SK-MEL-5 (cell line): ENCODE measurements around the genes KIF5A, LRIG3 and SLC16A7.

RAMPAGE:
- cytosol, long total RNA, result no peak
- long total RNA, result no peak
- nucleus, long total RNA, result no peak
Measured at GRCh38 chr12:57454283-57454836, 747 bp upstream of the INHBE start.

RAMPAGE:
- cytosol, long total RNA, result no peak
- long total RNA, result no peak
- nucleus, long total RNA, result no peak
Measured at GRCh38 chr12:57461386-57461954, 1.9 kb downstream of the GLI1 start.

RAMPAGE:
- cytosol, long total RNA, result no peak
- long total RNA, result no peak
- nucleus, long total RNA, result no peak
Measured at GRCh38 chr12:57475646-57476655, 3.7 kb downstream of the ARHGAP9 start.

RAMPAGE:
- cytosol, long total RNA, result no peak
- long total RNA, result no peak
- nucleus, long total RNA, result no peak
Measured at GRCh38 chr12:57521482-57521923, 1.1 kb upstream of the MBD6 start.

DNA sequence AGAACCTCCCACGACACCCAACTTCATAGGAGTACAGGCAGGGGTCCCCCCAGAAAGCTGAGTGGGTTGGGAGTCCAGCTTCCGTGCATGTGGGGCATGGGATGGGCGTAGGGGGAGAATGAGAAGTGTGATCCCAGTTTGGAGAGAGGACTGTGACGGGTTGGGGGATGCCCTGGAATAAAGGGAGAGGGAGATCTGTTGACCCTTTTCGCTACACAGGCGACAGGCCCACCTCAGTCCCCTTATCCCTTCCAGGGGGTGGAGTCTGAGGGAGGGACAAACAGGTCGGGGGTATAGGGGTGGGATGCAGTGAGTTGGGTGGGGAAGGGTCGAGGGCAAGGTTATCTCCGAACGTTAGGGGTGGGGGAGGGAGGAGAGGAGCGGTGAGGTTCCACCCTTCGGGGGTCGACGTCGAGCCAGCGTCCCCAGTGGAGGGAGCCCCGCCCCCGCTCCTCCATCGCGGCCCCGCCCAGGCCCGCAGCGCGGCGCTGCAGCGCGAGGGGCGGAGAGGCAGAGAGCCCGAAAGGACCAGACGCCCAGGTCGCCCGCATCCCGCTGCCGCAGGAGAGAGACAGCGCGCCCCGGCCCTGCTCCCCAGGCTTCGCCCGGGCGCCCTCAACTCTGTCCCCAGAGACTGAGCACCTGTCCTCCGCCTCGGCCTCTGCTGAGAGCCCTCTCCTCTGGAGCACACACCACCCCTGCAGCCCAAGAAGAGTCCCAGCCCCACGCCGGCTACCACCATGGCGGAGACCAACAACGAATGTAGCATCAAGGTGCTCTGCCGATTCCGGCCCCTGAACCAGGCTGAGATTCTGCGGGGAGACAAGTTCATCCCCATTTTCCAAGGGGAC lies at the start of gene KIF5A:
Gene KIF5A (plus strand): TSS at position 513 of the 851 bp plus-strand sequence.
RAMPAGE:
- cytosol, long total RNA, result no peak
- long total RNA, result no peak
- nucleus, long total RNA, result start-site peak on the plus strand centred at position 499 of the sequence, 39 bp wide, 27 and 10 reads in 2 replicates

GRCh38 chr12:57616739-57617314 lies 5.6 kb downstream of the ARHGEF25 start:
RAMPAGE:
- cytosol, long total RNA, result no peak
- long total RNA, result no peak
- nucleus, long total RNA, result no peak

GRCh38 chr12:57619184-57619945 lies 8.1 kb downstream of the ARHGEF25 start:
RAMPAGE:
- cytosol, long total RNA, result no peak
- long total RNA, result no peak
- nucleus, long total RNA, result no peak

DNA sequence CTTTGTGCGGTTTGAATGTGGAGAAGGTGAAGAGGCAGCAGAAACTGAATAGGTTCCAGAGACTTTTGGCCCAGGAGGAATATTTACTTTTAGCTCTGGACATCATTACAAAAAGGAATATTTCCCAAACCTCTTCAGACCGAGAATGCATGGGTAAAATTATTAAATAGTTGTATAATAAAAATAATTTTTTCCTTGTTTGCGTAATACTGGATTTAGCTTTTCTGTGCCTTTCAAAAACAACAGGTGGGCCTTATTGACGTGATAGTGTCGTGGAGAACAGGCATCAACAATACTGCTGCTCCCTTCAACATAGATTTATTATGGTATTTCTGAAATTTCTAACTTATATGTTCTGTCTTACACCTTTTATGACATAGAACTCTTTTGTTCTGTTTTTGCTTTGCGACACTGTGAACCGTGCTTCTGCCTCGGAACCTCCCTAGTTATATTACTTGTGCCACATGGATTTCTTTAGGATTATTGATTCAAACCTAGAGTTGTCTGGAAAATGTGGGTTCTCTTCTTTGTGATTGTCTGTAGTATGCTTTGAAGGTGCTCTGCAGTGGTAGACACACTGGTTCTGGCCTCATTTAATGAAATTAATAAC lies 14.1 kb downstream of the TSFM start:
RAMPAGE:
- cytosol, long total RNA, result no peak
- long total RNA, result no peak
- nucleus, long total RNA, result no peak

DNA sequence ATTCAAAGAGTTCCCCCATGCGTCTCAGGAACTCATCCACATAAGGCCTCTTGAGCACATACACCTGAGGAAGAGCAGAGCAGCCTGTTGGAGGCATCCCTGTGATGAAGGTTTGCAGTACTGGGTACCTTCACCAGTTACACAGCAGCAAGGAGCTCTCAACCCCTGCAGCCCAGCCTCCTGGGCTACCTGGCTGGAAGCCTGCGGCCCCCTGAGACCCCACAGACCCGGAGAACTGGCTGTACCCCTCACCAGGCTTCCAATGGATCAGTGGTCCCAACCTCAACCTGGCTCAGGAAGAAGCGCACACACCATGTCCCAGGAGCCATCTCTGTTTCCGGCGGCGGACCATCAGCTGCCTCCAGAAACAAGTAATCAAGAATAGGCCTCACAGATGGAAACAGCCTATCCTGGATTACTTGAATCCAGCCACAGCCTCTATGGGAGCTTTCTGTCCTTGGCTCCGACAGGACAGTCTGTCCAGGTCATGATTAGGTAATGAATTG lies 5.8 kb upstream of the AVIL start:
RAMPAGE:
- cytosol, long total RNA, result no peak
- long total RNA, result no peak
- nucleus, long total RNA, result no peak

DNA sequence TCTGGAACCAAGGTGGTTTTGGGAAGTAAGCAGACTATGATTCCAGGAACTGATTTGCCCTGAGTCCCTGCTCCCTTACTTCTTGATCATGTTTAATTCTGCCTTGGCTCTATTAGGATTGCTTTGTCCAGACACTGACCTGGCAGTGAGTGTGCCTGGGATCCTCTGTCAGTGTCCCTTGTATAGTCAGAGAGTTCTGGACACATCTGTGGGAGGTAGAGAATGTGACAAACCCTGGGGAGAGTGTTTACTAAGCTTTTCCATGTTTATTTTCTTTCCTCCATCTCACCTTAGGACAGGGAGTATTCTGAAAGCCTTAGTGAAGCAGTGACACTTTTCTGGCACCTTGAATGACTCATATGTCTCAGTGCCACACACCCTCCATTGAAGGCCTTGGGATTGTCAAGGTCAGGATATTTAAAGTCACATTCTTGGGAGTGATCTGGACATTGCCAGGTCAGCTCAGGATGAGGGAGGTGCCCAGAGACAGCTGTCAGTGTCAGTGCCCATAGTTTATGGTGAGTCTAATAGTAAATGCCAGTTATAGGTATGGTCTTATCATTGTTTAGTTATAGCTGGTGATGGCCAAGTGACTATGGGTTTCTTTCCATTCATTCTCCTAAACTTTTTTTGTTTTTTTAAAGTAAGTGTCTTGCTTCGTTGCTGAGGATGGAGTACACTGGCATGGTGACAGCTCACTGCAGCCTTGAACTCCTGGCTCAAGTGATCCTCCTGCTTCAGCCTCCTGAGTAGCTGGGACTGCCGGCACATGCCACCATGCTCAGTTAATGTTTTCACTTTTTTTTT lies 35.0 kb upstream of the CTDSP2 start:
RAMPAGE:
- cytosol, long total RNA, result no peak
- long total RNA, result no peak
- nucleus, long total RNA, result no peak

GRCh38 chr12:57890357-57891152 lies 44.0 kb upstream of the CTDSP2 start:
RAMPAGE:
- cytosol, long total RNA, result no peak
- long total RNA, result no peak
- nucleus, long total RNA, result no peak

GRCh38 chr12:57894654-57895320 lies 46.6 kb upstream of the ATP23 start:
RAMPAGE:
- cytosol, long total RNA, result no peak
- long total RNA, result no peak
- nucleus, long total RNA, result no peak

DNA sequence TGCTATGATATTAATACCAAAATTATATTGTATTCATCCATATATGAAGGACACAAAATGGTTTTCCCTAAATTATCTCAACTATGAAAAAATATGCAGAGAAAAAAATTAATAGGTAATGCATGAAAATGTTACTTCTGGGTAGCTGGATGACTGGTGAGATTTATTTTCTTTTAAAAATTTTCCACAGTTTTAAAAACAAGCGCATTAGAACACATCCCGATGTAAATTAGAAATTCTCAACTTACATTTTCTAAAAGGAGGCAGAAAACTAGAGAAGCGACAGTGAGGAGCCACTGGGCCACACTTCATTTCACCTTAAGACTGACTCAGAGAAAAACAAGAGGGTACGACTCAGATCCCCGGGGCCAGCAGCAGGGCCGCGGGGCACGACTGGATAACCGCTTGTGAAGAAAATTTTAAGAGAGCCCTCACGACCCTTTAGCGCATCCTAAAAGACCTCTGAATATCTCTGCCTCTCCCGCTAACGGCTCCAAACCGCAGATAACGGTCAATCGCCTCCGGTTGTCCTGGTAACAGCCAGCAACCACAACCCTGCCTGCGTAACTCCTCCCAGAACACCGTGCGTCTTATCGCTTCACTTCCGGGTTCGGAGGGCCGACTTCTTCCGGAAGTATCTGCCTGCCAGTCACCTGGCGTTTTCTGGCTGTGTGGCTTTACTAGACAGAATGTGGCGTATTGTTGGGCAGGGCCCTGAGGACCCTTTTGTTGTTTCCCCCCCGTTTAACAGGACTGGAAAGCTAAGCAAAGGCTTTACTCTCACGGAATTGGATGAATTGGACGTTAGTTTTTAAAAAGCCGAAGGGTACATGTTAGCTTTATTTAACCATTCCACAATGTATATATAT lies 5.5 kb upstream of the ATP23 start:
RAMPAGE:
- cytosol, long total RNA, result start-site peak on the minus strand centred at position 536 of the sequence, 62 bp wide, 560 and 403 reads in 2 replicates
- long total RNA, result start-site peak on the minus strand centred at position 531 of the sequence, 51 bp wide, 378 and 232 reads in 2 replicates
- nucleus, long total RNA, result start-site peak on the minus strand centred at position 537 of the sequence, 111 bp wide, 317 and 31 reads in 2 replicates

DNA sequence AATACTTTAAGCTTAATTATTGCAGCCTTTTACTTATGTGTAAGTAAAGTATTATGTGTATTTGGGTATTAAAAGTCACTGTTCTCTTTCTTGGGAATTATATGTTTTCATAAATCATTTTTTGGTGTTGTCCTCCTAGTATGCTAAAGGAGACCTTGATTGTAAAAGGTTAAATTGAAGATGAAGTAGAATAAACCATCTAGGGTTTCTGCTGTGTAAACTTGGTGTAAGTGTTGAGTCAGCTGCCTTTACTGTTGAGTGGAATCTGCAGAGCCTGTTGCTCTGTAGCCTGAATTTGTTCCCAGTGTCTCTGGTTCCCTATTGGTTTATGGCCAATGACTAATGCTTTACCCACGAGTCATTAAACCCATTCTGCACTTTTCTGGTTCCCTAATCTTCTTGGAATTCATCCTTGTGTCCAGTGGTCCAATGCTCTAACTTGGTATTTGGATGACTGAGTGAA lies 423.3 kb downstream of the ATP23 start:
RAMPAGE:
- cytosol, long total RNA, result no peak
- long total RNA, result no peak
- nucleus, long total RNA, result no peak

GRCh38 chr12:58915286-58916168 lies 4.8 kb downstream of the LRIG3 start:
RAMPAGE:
- cytosol, long total RNA, result no peak
- long total RNA, result no peak
- nucleus, long total RNA, result no peak

GRCh38 chr12:58919835-58920873 lies at the start of gene LRIG3:
Gene LRIG3 (minus strand): TSS chr12:58920504.
RAMPAGE:
- cytosol, long total RNA, result no peak
- long total RNA, result no peak
- nucleus, long total RNA, result no peak

DNA sequence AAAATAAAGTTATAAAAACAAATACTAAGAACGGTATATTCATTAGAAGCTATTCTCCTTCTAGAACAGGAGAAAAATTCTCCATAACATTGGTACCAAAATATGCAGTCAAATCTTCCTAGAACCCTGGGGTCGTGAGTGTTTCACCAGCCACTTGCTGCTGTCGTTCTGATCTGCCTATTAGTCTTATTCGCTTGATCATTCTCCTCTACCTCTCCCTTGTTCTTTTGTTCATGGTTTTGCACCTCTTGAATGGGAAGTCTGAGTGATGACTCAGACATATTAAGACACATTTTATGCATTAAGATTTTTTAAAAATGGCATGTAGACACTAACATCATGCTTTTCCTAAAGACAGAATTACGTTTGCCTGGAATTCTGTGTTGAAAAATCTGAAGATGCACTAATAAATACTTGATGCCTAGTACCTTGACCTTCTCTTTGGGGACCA lies 159.1 kb upstream of the LRIG3 start:
RAMPAGE:
- cytosol, long total RNA, result no peak
- long total RNA, result no peak
- nucleus, long total RNA, result no peak

DNA sequence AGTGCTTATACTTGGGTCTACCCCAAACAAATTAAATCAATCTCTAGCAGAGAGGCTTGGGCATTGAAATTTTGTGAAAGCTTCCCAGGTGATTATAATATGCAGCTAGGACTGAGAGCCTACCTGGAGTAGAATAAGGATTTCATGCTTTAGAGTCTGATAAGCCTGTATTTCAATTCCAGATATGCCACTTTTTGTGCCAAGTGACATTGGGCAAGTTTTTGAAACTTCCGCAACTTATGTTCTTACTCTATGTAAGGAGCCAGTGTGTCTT lies 159.8 kb upstream of the LRIG3 start:
RAMPAGE:
- cytosol, long total RNA, result no peak
- long total RNA, result no peak
- nucleus, long total RNA, result no peak

DNA sequence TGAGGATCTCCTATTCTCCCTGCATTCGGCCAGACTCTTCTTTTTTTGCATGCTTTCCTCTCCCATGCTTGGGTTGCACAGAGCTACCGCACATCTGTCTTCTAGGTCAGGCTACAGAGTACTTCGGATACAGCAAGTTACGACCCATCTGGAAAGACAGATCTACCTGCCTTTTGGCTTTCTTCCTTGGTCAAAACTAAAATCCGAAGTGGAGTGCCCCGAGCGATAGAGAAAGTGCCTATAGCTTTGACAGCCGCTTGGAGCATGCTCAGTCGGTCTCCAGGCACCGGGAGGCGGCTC lies 212 bp upstream of the SLC16A7 start:
RAMPAGE:
- cytosol, long total RNA, result no peak
- long total RNA, result no peak
- nucleus, long total RNA, result no peak

DNA sequence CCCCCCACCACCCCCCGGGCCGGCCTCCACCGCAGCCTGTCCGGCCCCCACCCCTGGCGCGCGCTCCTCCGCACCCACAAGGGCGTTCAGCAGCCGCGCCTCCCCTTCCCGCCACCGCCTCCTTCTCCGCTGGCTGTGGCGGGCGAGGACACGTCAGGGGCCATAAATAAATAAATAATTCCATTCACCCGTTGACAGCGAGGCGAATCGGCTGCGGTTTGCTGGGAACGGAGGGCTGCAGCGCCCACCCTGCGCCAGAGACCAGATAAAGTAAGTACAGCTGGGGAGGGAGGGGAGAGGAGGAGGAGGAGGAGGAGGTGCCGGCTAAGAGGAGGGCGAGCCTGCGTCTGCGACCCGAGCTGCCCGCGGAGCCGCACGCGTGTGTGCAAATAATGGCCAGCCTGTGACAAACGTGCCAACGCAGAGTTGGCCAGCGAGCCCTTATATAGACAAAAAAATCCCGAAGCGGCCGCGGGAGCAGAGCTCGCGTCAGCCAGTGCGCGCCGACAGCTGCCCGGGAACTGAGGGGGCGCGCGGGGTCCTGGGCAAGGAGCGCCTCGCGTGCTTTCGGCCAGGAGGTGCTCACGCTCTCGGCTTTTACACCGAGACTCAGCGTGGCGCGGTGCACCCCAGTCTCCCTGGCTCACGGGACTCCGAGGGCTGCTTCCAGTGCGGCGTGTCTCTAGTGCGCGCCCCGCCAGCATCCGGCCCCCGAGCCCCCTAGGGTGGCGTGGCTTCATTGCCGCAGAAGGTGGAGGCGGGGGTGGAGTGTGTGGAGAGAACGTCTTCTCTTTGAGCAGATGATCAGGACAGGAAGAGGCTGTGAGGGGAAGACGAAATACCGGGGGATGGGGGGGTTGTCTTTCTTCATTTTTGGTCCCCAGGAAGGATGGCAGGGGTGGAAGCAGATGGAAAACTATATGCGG lies at the start of gene SLC16A7:
Gene SLC16A7 (plus strand): TSS at position 63 of the 926 bp plus-strand sequence.
RAMPAGE:
- cytosol, long total RNA, result no peak
- long total RNA, result start-site peak on the plus strand centred at position 73 of the sequence, 47 bp wide, 57 and 31 reads in 2 replicates
- nucleus, long total RNA, result no peak